Temporal lobe (tissue), 2 donors: ENCODE results near the genes IL21R and SULT1A2.

- RAMPAGE, long total RNA, result no peak
Measured at GRCh38 chr16:27208639-27209227, 5.4 kb downstream of the KDM8 start.

GRCh38 chr16:27245121-27245664 lies 23.4 kb downstream of the NSMCE1 start:
- RAMPAGE, long total RNA, result no peak

DNA sequence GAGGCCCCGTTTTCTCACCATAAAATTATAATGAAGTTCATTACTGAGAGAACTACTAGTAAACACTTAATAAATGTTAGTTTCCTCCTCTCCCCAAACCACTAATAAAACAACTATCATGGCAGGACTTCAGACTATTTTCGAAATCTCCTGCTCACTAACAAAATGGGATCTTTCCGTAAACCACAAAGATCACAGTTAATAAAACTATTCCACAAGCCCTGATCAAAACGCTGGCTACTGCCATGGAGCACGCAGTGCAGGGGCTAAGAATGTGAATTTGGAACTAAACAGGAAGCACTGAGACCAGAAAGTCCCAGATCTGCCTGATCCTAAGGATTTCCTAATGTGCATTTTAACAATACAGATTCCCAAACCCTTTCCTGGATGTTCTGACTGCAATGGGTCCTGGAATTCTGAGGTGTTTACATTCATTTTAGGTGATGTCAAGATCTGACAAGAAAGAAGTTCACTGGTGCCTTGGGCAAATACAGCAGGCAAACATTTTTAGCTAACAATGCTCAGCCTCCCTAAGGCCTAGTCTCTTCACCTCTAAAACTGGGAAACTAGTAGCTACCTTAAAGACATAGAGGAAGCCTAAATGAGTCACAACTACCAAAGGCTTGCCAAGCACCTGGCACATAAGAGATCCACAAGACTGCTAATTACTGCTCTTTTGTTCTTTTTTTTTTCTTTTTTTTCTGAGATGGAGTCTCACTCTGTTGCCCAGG lies 10.3 kb downstream of the NSMCE1 start:
- RAMPAGE, long total RNA, result no peak

- RAMPAGE, long total RNA, result no peak
Measured at GRCh38 chr16:27317932-27318797, 4.4 kb downstream of the IL4R start.

- RAMPAGE, long total RNA, result no peak
Measured at GRCh38 chr16:27318798-27319340, 5.1 kb downstream of the IL4R start.

GRCh38 chr16:27334237-27334732 lies 20.5 kb downstream of the IL4R start:
- RAMPAGE, long total RNA, result no peak

- RAMPAGE, long total RNA, result no peak
Measured at GRCh38 chr16:27367413-27368406, 34.3 kb upstream of the IL21R start.

- RAMPAGE, long total RNA, result no peak
Measured at GRCh38 chr16:27401864-27402759, at the start of gene IL21R. Gene IL21R, plus strand, starts transcription at chr16:27402174.

DNA sequence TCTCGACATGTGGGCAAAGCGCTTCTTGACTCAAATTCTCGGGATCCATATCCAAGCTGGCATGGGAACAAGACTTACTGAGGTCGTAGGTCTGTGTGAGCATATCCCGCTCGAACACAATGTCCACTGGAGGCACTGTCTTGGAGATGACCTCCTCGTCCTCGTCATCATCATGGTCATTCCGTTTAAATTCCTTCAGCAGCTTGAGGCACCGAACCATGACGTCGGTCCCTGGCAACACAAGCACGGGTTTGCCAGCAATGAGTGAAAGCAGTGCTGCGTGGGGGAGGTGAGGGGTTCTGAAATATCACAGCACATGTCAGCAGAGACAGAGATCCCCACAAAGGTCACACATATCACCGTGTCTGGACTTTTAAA lies 38.1 kb downstream of the GTF3C1 start:
- RAMPAGE, long total RNA, result no peak

GRCh38 chr16:27517950-27518601 lies 31.6 kb downstream of the GTF3C1 start:
- RAMPAGE, long total RNA, result no peak

- RAMPAGE, long total RNA, result no peak
Measured at GRCh38 chr16:27521998-27522772, 27.5 kb downstream of the GTF3C1 start.

- RAMPAGE, long total RNA, result no peak
Measured at GRCh38 chr16:27665053-27665252, 115.0 kb downstream of the KATNIP start.

GRCh38 chr16:27718104-27718609 lies 168.2 kb downstream of the KATNIP start:
- RAMPAGE, long total RNA, result no peak

DNA sequence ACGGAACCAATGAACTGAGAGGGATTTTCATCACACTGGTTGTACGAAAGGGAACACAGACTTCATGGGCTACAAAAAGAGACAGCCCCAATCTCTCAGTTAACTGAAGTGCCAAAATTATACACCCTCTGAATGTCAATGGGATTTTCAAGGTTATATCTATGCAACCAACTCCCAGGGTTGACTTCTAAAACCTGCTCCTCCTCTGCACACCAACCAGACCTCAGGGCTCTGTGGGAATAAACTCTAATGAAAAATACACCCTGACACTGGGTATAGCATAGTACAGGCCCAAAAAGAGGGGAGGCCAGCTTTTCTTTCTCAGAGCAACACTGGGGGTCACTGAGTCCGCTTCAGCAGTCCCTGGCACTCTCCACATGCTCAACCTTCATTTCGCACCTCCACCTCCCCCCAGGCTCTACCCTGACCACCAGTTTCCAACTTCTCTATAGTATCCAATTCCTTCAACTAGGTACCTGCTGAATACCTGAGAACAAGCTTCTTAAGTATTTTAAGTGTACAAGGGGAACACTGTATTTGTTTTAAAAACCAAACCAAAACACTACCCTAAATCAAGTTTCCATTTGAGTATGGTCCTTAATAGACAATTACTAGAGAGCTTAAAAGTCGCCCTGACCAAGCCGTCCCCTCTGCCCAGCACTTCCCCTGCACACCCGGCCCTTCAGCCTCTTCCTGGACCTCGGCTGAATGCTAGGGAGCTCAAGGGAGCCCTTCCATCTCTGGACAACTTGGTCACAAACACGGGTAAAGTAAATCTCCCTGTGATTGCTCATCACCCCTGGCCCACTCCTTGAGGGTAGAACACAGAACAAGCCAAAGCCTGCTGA lies 64.7 kb upstream of the GSG1L start:
- RAMPAGE, long total RNA, result no peak

DNA sequence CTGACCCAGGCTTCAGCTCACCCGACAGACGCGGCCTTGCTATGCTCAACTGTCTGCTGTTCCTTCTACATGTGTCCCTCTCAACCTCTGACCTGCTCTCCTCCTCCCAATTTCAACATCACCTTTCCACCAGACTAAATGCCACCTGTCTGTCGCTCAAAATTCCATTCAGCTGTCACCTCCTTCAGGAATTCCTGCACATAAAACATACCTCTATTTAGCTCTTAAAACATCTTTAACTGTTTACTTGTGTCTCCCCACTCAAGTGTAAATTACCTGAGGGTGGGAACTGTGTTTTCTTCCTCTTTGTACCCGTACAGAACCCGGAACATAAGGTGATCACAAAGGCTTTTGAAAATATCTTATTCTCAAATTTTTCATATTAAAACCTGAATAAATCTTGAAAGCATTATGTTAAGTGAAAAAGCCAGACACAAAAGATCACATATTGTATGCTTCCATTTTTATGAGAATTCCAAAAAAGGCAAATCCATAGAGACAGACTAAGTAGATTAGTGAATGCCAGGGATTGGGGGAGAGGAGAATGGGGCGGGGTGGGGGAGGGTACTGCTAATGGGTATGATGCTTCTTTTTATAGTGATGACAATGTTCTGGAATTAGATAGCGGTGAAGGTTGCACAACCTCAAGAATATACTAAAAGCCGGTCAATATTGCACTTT lies 44.2 kb downstream of the XPO6 start:
- RAMPAGE, long total RNA, result no peak

GRCh38 chr16:28293148-28293662 lies 880 bp downstream of the SBK1 start:
- RAMPAGE, long total RNA, result no peak

GRCh38 chr16:28293663-28294157 lies 1.4 kb downstream of the SBK1 start:
- RAMPAGE, long total RNA, result no peak

GRCh38 chr16:28491124-28491613 lies 705 bp downstream of the CLN3 start:
- RAMPAGE, long total RNA, result no peak

GRCh38 chr16:28572625-28572973 lies 18.9 kb downstream of the SGF29 start:
- RAMPAGE, long total RNA, result no peak

DNA sequence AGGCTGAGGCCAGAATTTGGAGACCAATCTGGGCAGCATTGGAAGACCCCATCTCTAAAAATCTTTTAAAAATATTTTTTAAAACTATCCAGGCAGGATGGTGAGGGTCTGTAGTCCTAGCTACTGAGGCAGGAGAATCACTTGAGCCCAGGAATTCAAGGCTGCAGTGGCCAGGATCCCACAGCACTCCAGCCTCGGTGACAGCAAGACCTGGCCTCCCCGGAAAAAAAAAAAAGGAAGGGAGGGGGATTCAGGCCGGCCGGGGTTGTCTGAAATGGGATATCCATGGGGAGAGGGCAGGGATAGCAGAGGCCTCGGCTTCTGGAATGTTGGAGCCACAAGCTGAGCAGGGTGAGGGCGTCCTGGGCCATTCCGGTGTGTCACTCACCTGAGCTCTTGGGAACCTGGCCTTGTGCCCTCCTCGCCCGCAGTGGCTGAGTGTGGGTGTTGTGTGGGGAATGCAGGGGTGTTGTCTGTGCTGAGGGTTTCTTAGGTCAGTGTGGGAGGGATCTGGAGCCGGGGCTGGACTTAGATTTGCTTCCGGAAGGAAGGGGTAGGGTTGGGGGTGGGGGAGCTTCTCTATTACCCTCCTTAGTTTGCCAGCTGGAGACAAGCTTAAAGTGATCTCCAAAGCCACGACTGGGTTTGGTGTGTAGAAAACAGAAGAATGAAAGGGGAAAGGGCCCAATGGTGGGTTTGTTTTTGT lies at the start of gene SULT1A2:
SULT1A2 (minus strand) TSS at position 442 of the 706 bp plus-strand sequence.
- RAMPAGE, long total RNA, result no peak